Daoy (cell line): ENCODE data around the genes ANKRD35, NBPF12 and PPIAL4G.

DNA sequence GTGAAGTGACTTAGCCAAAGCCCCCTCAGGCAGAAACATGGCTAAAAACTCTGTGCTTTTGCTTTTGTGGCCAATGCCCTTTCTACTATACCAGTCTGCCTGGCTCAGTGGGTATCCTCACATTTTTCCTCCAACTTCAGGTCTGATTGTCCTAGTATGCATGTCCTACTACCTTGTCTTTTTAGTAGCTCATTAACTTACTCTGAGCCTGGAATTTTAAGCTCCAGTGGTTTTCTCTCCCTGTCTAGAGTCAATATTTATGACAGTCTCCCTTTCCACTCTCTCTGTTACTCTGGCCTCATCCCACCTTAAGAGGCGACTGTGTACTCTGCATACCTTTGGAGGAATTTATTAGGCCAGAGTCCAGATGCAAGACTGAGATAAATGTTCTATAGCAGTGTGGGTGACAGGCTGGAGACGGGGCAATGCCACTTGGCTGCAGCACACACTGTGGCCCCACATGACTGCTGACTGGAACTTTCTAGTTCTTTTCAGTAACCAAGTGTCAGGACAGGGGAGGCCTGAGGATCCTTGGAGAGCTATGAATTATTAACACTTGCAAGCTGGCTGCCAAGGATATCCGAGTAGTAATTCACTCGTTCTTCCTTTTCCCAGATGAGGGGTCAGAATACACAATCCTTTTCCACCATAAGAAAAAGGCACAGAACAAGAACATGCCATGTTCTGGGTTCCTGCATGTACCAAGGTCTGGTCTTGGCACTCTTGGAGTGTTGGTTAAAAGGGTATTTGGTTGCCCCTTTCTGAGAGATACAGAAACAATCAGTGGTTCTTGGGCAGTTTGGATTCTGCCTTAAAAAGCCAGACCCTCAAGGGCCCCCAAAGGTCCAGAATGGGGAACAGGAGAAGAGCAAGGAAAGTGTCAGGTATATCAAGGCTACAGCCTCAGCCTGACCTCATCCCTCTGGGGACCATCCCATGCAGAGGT, 4.2 kb upstream of the PDZK1 start:
- RAMPAGE, long total RNA: no peak

DNA sequence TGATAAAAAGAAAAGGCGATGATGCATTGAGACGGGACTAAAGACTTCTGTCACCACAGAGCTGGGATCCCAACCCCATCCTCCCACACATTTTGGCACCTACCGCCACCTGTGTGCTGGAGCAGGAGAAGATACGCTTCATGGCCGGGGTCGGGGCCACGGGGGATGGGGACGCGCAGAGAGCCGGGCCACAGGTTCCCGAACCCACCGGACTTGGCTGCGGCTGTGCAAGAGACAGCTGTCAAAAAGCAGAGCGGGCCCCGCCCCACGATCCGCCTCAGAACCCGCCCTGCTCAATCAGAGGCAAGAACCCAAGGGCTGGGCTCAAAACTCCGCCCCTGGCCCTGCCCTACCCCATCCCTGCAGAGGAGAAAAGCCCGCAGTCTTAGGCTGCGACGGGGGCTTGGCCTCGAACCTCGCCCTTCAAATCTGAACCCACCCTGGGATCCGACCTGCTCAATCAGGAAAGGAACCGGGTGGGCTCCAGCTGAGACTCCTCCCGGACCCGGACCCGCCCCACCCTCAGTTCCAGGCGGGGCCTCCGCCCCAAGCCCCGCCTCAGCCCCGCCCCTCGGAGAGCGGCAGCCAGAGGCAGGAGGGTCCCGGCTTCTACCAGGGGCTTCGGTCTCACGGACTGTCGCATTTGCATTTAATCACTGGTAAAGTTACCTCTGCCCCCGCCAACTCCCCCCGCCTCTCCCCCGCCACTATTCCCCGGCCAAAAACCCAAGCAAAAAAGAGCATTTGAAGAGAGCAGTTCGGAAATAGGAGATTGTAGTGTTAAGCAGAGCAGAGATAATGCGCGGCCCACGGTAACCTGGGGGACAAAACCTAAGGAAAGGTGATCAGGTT, at the start of gene ANKRD35:
Gene ANKRD35, minus strand, starts transcription at position 250 of the 852 bp plus-strand sequence.
- RAMPAGE, long total RNA: no peak

DNA sequence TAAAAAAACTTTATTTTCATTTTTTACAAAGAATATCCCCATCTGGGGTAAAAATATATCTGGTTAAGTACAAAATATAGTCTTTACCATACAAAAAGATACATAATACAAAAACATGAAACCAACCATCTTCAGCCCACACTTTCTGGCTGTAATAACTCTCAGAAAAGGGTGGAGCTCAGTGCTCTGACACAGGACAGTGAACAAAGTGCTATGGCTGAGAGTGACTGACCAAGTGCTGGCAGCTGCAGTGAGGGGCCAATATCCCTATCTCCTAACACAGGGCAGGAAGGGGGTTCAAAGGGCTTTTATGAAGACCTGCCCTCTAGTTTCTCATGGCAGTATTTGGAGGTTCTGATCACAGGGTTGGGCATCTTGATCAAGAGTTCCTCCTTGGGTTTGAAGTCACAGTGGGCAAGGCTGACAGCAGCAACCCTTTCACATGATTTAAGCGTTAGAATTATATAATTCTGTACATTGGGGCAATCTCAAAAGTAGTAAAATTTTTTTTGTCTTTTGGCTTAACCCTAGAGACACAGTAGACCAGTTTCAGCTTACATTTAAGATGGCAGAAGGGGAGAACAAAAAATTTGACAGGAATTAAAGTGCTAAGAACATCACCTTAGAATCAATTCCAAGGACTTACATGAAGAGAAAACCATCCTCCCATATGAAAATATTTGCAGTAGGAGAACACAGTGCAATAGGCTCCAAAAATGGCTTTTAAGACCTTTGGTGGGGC, 3.8 kb downstream of the TXNIP start:
- RAMPAGE, long total RNA: no peak

GRCh38 chr1:145997781-145998091, 1.4 kb upstream of the TXNIP start:
- RAMPAGE, long total RNA: no peak

DNA sequence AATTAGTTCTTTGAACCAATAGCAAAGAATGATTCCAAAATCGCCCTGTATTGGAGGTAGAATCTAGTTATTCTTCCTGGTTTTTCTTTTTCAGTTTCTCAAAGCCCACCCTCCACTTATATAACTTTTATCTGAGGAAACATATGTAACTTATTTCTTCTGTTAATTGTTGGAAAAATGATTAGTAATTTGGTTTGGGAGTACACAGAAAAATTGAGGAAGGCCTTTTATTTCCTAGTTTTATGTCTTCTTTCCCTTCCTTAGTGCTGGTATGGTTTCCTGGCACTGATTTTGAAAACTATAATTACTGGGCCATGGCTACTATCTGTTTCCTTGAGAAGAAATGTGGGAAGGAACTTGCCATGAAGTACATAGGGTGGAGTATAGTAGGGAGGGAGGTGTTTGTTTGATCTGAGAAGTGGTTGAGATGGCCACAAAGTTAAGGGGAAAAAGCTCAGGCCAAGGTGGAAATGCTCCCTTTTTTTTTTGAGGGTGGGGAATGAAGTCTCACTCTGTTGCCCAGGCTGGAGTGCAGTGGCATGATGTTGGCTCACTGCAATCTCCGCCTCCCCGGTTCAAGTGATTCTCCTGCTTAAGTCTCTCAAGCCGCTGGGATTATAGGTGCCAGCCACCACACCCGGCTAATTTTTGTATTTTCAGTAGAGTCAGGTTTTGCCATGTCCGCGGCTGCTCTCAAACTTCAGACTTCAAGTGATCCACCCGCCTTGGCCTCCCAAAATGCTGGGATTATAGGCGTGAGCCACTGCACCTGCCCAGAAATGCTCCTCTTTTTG, 11.4 kb downstream of the HJV start:
- RAMPAGE, long total RNA: no peak

DNA sequence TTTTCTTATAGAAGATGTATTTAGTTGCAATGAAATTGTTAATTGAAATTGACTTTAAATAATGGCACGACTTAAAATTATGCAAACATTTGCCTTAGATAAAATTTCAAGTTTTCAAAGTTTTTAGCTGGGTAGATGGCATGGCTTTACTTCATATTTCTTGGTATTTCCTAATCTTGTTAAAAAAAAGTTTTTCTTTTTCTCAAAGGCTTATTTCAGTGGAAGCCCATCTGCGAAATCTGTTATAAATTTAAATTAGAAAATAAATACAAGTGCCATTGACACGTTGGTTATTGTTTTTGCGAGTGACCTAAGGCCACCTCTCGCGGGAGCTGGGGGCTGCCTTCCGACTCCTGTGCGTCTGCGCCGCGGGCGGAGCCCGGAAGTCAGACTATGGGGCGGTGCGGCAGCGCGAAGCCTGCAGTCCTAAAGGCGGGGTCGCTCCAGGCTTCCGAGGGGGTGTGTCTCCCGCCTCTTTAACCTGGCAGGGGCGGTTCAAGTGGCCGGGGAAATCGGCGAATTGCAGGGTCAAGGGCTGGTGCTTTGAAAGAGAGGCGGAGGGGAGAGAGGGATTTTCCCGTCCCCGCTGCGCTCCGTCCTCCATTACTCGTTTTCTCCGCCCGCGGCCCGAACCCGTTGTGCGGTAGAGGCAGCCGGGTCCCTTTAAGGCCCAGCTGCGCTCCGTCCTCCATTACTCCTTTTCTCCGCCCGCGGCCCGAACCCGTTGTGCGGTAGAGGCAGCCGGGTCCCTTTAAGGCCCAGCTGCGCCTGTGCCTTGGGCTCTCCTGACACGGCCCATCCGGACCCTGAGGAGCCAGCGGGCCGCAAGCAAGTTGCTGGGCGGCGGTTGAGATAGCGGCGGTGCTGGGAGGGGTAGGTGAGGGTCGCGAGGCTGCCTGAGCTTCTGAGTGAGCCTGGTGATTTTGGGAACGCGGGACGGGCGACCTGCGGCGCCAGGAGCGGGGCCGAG, at the start of gene NBPF12:
Gene NBPF12, plus strand, starts transcription at position 382 of the 970 bp plus-strand sequence.
- RAMPAGE, long total RNA: no peak

GRCh38 chr1:147171439-147172031, 735 bp downstream of the PRKAB2 start:
- RAMPAGE, long total RNA: no peak

DNA sequence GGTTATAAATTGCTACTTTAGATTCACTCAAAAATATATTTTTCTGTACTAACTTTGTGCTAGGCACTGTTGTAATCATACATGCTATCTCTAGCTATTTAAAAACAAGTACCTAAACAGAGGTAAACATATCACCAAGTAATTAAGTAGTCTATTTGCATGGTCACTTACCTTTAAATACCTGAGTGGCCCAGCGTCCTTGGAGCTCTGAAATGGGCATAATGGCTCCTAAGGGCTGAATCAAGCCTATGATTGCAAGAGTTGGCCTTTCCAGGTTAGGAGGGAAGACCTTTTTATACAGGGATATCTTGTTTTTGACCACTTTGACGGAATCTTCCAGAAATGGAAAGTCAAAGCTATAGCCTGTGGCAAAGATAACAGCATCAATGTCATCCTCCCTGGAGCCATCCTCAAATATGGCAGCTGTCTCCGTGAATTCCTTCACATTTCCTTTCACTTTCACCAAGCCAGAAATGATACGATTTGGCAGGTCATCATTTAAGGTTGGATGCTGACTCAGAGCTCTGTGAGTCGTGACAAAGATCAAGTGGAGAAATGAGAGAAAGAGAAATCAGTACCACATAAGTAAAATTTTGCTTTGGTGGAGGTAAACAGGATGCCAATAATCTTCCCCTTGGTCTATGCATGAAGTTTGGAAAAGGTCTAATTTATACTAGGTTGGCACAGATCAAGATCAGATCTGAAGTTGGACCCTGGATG, 24.0 kb downstream of the FMO5 start:
- RAMPAGE, long total RNA: no peak

DNA sequence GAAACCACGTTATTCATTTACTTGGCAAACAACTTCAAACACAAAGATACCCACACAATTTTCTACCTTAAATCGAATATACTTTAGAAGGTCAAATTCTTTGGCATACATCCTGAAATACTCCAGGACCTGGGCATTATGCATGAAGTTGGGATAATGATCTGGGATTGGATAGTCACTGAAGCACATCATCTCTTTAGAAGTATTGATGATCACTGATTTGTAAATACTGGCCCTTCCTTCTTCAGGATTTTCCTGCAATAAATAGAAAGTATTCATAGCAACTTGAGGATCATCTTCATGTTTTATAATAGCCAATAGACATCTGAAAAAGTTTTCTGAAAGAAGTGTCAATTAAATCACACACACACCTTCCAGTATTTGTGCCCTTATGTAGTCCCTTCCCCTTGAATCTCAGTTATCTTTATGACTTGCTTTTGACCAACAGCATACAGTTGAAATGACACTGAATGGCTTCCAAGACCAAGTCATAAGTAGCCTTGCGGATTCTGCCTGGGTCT, 9.4 kb downstream of the FMO5 start:
- RAMPAGE, long total RNA: no peak

- RAMPAGE, long total RNA: no peak
These were observed 5.1 kb upstream of the CHD1L start for GRCh38 chr1:147237323-147237915.

DNA sequence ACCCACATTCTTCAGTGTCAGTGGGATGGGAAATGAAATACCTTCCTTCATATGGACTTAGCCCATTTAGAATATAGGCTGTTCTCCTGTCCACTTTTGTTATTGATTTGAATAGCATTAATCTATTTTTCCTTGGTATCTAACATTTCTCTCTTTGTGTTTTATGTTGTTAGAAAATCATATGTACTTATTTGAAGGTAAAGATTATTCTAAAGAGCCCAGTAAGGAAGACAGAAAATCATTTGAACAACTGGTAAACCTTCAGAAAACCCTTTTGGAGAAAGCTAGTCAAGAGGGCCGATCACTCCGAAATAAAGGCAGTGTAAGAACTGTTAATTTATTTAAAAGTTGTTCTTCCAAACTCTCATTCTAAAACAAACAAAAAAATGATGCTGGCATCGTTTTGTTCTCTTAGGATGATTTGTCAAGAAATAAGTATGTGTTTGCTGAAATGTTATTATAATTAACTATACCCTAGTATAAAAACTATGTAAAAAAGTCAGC, 41.7 kb downstream of the CHD1L start:
- RAMPAGE, long total RNA: no peak

DNA sequence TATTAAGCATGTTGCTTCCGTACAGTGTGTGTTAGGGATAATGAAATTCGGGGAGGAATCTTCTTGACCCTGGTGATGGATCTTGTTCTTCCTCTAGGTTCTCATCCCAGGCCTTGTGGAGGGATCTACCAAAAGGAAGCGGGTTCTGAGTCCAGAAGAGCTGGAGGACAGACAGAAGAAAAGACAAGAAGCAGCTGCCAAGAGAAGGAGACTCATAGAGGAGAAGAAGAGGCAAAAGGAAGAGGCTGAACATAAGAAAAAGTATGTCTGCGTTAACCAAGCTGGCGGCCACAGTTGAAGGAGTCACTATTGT, 42.7 kb downstream of the CHD1L start:
- RAMPAGE, long total RNA: no peak

DNA sequence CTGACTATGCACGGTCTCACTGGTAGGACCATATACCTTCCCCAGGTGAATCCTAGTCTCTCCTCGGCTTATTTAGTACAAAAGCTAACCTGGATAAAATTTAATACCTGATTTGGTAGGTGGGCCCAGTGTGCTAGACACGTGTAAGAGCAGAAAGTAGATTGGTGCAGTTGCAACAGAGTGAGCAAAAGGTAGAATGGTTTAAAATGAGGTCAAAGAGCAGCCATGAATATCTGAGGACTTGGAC, 61.5 kb upstream of the BCL9 start:
- RAMPAGE, long total RNA: no peak

- RAMPAGE, long total RNA: no peak
These were observed 3.6 kb downstream of the BCL9 start for GRCh38 chr1:147544747-147545555.

DNA sequence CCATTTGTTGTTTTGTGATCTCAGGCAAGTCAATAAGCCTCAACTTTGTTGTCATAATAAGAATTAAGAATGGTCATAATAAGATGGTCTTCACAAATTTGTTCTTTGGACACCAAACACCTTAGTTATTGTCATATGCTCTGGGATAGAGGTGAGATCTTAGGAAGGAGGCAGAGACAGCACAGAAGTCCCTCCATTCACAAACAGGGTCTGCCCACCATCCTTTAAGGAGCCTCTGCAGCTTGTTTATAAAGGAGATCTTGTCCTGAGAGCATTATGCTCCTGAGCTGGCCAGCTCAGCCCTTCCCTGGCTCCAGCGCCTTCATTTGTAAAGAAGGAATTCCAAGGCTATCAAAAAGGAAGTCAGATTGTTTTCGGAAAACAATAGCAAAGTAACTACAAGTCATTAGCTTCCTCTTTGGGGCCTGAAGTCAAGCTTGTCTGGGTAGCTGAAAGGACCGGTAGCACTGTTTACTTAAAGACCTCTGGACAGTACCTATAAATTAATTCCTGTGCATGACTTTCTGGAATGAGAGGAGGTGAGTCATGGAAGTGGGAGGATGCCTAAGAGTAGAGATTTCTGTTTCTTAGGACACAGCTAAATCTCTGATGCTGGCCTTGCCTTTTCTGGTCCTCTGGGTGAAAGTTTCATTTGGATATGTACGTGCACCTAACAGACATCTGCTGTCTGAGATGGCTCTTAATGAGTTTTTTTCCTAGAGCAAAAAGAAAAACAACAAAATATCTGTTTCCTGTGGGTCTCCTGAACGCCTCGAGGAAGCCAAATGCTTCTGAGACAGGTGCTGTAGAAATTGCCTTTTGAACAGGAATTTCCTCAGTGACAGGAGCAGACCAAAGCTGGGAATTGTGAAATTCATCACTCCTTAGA, 20.7 kb upstream of the GJA5 start:
- RAMPAGE, long total RNA: no peak

GRCh38 chr1:148362032-148363030, 120.8 kb downstream of the PPIAL4G start:
- RAMPAGE, long total RNA: no peak

DNA sequence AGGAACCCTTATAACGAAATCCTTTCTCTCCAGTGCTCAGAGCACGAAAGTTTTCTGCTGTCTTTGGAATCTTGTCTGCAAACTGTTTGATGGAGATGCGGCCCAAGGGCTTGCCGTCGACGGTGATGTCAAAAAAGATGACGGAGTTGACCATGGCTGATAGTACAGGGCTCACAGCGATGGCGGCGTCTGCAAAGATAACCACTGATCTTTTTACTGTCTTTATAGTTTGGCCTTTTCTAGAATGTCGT, at the start of gene PPIAL4G:
Gene PPIAL4G, minus strand, starts transcription at position 204 of the 251 bp plus-strand sequence.
- RAMPAGE, long total RNA: no peak

- RAMPAGE, long total RNA: no peak
These were observed 107.1 kb downstream of the PDE4DIP start for GRCh38 chr1:148951350-148951651.

- RAMPAGE, long total RNA: no peak
These were observed 108.6 kb downstream of the PDE4DIP start for GRCh38 chr1:148952741-148953326.

GRCh38 chr1:148977745-148978200, 125.6 kb downstream of the NBPF9 start:
- RAMPAGE, long total RNA: no peak